Esophagus muscularis mucosa (tissue), 4 donors: ENCODE results near the genes ENG, ST6GALNAC4, EEIG1 and BBLN.

DNA sequence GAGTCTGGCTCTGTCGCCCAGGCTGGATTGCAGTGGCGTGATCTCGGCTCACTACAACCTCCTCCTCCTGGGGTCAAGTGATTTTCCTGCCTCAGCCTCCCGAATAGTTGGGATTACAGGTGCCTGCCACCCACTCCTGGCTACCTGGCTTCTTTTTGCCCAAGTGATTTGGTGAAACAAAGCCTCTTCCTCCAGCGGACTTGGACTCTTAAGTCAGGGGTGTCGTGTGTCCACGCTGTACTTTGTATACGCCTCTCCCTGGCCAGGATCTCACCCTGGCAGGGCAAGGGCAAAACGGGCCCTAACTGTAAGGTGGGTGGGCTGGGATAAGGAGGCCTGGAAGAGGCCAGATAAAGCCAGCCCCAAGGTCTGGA is 8.1 kb downstream of the CDK9 start:
- PRO-cap = no peak
- RAMPAGE, long total RNA, 4 experiments = no peak in any of the 4 experiments

DNA sequence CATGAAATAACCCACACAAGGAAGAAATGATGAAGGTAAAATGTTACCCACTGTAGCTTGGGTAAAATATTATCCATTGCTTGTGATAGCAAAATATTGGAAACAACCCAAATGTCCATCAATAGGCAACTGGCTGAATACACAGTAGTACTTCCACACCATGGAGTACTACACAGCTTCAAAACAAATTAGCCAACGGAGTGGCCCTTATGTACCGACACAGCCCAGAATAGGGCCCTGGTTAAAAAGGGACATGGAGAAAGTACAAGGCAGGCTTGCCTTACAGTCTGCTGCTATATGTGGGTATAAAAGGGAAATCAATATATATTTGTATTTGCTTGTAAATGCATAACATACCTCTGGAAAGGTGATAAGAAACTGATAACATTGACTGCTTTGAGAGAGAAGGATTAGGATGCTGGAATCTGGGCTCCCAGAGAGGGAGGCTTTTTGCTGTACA is 4.2 kb upstream of the FPGS start:
- PRO-cap = no peak
- RAMPAGE, long total RNA, 4 experiments = no peak in any of the 4 experiments

DNA sequence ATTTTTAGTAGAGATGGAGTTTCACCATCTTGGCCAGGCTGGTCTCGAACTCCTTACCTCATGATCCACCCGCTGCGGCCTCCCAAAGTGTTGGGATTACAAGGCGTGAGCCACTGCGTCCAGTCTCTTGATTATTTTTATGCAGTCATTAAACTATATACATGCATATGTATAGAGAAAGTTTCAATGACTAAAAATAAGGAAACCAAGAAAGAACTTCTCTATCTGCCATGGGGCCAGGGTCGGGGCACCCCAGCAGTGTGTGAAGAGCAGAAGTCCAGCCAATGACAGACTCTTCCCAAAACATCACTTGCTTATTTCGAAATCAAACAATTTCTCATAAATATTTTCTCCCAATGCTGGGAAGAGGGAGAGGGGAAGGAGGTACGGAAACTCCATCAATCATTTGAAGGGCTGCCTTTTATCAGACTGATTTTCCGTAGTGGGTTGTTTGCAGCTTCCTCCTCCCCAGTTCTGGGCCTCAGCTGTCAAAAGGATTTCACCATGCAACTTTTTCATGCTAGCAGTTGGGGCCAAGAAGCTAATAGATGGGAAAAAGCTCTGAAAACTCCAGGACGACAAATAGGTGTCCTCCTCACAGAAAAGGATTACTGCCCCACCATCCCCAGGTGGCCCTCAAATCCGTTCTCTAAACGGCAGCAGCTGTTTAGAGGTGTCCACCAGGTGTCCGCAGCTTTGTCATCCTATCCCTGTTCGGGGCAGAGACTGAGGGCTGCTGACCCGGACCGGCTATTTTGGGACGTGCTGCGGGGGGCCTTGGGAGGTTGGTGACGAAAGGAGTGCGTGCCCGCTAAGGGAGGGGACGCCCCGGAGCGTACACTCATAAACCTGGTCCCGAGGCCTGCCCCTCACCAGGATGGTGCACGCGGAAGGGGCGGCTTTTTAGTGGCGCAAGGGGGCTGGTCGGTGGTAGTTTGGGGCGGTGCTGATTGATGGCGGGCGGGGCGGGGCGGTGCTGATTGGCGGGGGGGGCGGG is 541 bp upstream of the FPGS start:
- PRO-cap = bidirectional peak, plus-strand start outside the sequence, minus-strand start at position 879 of the sequence
- RAMPAGE, long total RNA, 4 experiments = no peak in any of the 4 experiments

GRCh38 chr9:127806894-127807710 is 4.4 kb downstream of the FPGS start:
- PRO-cap = no peak
- RAMPAGE, long total RNA, 4 experiments = no peak in any of the 4 experiments

- PRO-cap = no peak
- RAMPAGE, long total RNA, 4 experiments = no peak in any of the 4 experiments
These were observed 10.9 kb downstream of the FPGS start for GRCh38 chr9:127813481-127814169.

DNA sequence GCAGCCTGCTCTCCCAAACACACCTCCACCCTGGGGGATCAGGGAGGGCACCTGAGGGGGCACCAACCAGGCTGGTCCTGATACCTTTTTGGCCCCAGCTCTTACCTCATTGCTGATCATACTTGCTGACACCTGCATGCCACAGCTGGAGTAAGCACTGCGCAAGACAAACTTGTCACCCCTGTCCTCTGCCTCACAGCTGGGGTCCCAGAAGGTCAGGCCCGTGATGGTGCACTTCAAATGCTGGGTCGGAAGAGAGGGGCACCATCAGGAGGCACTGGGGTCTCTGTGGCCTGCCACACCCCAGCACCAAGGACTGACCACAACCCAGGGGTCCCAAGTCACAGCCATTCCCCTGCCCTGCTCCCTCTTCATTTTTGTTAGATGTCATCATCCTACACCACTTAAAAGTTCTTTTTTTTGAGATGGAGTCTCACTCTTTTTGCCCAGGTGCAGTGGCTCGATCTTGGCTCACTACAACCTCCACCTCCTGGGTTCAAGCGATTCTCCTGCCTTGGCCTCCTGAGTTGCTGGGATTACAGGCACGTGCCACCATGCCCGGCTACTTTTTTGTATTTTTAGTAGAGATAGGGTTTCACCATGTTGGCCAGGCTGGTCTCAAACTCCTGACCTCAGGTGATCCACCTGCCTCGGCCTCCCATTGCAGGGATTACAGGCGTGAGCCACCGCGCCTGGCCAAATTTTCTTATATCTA is 17.3 kb downstream of the FPGS start:
- PRO-cap = no peak
- RAMPAGE, long total RNA, 4 experiments = no peak in any of the 4 experiments

- PRO-cap = unidirectional peak, plus-strand start at chr9:127836166
- RAMPAGE, long total RNA, 4 experiments = no peak in any of the 4 experiments
These were observed 18.5 kb downstream of the ENG start for GRCh38 chr9:127835555-127836673.

DNA sequence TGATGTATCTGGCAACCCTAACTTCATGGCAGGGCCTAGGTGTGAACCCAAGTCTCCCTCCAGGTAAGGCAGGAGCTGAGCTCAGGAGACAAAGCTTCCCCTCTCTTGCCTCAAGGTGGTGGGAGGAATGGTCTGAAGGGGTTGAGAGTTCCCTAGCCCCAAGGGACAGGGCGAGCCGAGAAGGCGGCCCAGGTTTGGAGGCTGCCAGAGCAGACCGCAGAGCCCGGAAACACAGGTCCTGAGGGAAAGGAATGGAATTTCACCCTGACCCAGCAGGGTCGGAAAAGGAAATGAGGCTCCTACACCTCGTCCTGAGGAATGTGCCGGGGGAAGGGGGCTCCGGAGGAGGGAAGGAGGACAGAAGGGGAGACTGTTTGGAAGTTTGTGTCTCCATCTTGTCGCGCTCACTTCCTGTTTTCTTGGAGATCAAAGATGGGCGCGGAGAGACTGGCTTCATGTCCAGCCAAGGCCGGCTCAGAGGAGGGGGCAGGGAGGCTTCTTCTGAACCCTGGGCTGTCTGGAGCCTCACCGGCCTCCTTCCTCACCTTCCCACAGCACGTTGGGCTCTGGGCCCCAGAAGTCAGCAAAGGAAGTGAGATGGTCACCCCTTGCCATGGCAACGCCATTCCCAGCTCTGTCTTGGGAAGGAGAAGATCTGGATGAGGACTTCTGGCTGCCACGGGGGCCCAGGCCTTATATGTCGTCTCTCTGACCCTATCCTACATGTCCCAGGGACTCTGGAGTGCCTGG is 9.5 kb downstream of the ENG start:
- PRO-cap = no peak
- RAMPAGE, long total RNA, 4 experiments = no peak in any of the 4 experiments

GRCh38 chr9:127853904-127854996 is at the start of gene ENG:
Gene ENG (minus strand): TSS chr9:127854658.
- PRO-cap = unidirectional peak, plus-strand start at chr9:127854299; bidirectional peak, plus-strand start at chr9:127854641, minus-strand start at chr9:127854658
- RAMPAGE, long total RNA, 4 experiments = start-site peak on the minus strand in 3 of 4 experiments, at chr9:127854640-127854727 at its widest, 28 to 167 reads per replicate

DNA sequence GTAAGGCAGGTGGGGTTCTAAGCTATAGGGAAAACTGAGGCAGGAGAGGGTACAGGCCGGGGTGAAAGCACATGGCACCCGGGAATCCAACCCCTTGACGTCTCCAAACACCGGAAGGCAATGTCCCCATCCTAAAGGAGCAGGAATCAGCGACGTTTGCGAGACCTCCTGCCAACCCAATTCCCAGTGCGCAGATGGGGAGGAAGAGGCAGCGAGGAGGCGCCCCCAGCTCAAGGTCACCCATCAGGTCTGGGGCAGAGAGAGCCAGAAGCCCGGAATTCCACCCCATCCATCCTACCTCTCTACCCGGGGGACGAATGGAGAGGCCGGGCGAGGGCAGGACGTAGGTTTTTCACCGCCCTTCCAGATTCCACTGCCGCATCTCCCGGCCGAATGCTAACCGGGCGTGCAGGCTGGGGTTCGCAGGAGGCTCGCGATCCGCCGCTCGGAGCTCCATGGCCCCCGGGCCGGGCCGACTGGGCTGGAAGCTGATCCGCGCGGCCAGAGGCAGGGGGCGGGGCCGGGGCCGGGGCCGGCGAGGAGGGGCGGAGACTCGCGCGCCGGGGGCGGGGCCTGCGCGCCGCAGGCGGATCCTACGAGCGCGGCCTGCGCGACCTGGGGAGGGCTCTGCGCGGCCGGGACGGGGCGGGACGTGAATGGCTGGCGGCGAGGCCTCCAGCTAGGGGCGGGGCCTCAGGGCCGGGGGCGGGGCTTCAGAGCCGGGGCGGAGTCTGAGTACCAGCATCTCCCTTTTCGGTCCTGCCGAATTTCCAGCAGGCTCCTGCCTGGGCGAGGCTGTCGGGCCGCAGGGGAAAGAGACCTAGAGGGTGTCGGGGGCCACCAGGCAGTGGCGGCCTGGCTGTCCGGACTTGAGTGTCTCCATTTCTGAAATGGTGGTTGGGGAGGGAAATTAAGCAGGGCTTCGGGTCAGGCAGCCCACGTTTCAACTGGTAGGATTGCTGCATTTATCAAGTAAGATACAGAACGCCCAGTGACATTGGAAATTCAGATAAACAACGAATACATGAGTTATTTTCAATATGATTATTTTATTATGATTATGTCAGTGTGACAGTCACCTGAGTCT is at the start of gene ST6GALNAC4:
Gene ST6GALNAC4, minus strand, starts transcription at position 514 of the 1,087 bp plus-strand sequence.
- PRO-cap = bidirectional peak, plus-strand start at position 756 of the sequence, minus-strand start at position 478 of the sequence
- RAMPAGE, long total RNA, 4 experiments = start-site peak on the minus strand in 4 of 4 experiments, centred at positions 477 to 490 of the sequence, 66 to 193 reads per replicate

GRCh38 chr9:127955842-127956295 is 18.2 kb upstream of the DPM2 start:
- PRO-cap = no peak
- RAMPAGE, long total RNA, 4 experiments = no peak in any of the 4 experiments

DNA sequence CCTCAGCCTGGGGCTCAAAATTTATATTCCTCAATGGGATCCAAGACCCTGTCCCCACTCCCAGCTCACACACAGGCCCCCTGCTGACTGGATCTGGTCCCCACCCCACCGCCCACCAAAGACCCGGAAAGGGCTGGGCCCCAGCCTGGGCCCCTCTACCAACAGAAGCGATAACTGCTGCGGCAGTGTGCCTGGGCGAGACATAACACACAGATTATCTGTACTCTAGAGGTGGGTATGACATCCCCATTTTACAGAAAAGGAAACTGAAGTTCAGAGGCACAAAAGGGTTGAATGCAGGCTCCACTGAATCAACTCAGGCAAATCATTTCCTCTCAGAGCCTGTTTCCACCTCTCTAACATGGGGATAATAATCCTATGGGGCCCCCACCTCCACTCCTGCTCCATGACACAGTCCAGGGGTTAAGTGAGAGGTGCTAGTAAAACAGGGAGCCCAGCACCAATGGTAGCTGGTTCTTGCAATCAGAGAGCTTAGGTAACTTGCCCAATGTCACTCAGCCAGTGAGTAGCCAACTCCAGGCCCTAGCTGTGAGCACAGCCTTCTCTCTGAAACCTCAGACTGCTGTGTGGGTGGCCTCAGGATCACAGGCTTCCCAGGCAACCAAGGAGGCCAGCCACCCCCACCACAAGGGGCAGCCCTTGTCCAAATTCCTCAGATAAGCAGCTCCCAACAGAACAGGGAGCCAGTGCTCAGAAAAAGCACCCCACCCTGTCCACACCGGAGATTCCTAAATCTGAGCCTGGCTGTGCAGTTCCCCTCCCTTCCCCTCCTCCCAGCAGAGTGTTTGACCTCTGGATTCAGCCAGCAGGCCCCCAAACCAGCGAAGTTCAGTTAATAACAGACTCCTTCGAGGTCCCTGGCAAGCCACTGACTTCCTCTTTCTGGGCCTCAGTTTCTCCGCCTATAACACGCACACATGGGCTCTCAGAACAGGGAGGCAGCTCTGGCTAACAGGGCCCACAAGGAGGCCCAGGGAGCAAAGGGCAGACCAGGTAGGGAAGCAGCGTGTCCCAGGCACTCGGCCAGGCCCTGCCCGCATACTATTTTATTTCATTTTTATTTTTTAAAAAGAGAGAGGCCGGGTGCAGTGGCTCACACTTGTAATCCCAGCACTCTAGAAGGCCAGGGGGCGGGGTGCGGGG is 3.0 kb downstream of the EEIG1 start:
- PRO-cap = bidirectional peak, plus-strand start at position 694 of the sequence, minus-strand start at position 585 of the sequence
- RAMPAGE, long total RNA, 4 experiments = no peak in any of the 4 experiments

GRCh38 chr9:127980898-127981079 is at the start of gene EEIG1:
Gene EEIG1 (minus strand): TSS chr9:127980989.
- PRO-cap = bidirectional peak, plus-strand start at chr9:127981242, minus-strand start at chr9:127980989
- RAMPAGE, long total RNA, 4 experiments = no peak in any of the 4 experiments

DNA sequence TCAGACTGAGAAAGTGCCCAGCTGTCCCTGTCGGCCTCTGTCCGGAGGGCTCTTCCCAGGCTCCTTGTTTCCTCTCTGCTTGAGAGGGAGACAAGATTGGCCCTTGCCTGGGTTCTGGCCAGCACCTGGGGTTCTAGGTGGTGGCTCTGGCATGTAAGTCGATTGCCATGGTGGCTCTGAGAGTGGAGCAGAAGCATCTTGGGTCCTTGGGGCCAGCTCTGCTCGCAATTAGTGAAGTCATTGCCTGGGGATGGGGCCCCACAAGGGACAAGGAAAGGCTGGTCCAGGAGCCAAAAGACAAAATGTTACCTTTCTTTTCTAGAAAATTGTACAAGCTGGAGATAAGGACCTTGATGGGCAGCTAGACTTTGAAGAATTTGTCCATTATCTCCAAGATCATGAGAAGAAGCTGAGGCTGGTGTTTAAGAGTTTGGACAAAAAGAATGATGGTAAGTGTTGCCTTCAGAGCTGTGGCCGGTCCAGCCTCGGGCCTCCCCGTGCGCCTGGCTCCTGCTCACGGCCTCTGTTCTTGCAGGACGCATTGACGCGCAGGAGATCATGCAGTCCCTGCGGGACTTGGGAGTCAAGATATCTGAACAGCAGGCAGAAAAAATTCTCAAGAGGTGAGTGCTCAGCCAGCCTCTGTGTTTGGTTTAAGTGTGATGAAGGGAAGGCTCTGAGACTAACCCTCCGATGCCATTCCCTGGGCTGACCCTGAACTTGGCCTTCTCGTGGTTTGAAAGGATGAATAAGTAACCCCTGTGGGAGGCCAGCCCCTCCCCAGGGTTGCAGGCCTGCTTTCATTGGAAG is 26.6 kb downstream of the PTGES2 start:
- PRO-cap = no peak
- RAMPAGE, long total RNA, 4 experiments = no peak in any of the 4 experiments

- PRO-cap = no peak
- RAMPAGE, long total RNA, 4 experiments = no peak in any of the 4 experiments
These were observed 11.1 kb downstream of the PTGES2 start for GRCh38 chr9:128116404-128116849.

GRCh38 chr9:128141876-128142624 is 7.2 kb upstream of the LCN2 start:
- PRO-cap = no peak
- RAMPAGE, long total RNA, 4 experiments = no peak in any of the 4 experiments

DNA sequence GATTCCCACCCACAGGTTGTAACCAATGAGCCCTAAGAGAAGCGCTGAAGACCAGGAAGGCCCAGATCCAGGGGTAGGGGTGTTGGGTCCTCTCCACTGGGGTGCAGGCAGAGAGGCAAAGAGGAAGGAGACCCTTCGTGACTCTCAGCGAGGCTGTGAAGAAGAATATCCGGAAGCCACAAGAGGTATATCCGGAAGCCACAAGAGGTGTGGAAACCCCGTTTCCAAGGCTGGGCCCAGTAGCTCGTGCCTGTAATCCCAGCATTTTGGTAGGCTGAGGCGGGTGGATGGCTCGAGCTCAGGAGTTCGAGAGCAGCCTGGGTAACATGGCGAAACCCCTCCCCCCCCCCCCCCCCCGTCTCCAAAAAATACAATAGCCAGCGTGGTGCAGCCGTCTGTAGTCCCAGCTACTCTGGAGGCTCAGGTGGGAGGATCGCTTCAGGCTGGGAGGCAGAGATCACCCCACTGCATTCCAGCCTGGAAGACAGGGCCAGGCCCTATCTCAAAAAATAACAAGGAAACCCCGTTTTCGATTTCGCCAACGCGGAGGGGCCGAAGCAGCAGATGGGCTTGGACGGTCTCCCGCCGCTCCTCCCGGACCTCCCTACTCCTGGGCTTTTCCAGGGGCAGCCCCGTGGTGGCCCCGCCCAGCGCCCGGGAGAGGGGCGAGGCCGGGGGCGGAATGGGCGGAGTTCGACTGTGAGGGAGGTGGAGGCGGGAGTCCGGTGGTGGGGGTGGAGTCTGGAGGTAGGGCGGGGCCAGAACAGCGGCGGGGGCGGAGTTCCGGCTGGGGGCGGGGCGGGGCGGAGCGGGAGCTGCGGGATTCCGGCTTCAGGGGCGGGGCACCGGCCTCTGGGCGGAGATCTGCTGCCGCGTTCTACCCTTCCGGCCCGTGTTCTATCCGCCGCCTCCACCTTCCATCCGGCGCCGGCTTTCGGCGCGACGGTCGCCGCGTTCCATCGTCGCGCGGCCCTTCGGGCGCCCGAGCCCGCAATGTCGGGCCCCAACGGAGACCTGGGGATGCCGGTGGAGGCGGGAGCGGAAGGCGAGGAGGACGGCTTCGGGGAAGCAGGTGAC is at the start of gene BBLN:
Gene BBLN, plus strand, starts transcription at position 851 of the 1,077 bp plus-strand sequence.
- PRO-cap = bidirectional peak, plus-strand start at position 920 of the sequence, minus-strand start at position 588 of the sequence
- RAMPAGE, long total RNA, 4 experiments = start-site peak on the plus strand in 4 of 4 experiments, centred at positions 898 to 921 of the sequence, 1,471 to 4,357 reads per replicate

DNA sequence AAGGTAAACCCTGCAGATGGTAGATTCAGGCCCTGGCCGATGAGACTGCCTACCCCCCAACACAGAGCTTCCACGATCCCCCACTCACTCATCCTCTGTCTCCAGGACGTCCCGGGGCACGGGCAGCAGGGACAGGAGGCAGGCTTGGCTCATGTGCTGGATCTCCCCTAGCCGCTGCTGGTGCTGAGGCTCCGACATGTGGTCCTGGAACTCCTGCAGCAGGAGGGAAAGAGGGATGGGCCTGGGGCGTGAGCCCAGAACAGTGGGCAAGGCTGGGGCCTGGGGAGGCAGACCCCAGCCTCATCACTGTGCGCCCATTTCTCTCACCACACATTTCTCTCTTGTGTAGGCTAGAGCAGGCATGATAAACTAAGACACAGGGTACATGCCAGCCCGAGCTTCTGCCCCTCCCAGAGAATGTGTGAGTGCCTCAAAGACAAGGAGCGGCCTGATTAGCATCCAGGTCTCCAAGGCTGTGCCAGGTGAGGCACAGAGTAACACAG is 15.1 kb downstream of the CIZ1 start:
- PRO-cap = no peak
- RAMPAGE, long total RNA, 4 experiments = start-site peak on the minus strand in 1 of 4 experiments, centred at position 160 of the sequence, 31 reads per replicate

DNA sequence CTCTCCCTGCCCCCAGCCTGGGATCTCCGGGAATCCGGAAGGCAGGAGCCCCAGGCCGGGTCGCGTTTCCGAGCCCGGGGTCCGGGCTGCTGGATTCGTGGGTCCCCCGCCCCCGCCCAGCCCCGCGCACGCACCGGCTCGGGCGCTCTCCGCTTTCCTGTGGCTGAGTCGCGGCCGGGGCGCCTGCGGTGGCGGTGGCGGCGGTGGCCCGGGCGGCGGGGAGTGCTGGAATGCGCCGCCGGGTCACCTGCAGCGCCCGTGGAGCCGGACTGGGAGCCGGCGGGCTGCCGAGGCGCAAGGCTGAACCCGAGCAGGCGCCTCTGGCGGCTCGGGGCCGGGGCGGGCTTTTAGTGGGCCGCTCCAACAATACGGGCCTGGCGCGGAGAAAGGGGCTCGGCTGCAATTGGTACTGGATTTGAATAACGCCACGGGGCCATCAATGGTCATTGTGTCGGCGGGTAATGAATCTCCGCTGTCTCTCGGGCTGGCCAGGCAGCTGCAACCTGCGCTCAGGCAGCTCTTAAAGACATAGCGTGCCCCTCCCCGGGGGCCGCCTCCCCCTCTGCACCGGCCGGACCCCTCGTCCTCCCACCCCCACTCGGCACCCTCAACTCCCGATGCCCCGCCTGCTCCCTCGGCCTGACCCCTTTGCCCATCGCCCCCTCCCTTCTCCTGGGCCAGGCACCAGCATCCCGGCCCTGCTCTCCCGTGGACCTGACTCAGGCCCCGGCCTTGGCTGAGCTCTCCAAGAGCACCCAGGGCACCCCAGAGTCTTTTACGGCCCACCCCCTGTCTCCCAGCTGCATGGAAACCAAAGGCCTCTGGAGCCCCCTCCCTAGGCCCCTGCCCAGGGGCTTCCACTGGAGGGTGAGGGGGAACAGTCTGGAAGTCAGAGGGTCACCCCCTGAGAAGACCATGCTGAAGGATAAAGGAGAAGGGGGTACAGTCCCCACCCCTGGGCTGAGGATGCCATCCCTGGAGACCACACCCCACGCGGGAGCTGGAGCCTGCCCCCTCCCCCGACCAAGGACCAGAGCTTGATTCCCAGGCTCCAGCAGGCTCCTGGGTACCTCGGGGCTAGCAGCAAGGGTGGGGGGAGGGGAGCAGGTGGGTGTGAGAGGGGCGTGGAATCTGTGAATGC is 22.2 kb downstream of the URM1 start:
- PRO-cap = no peak
- RAMPAGE, long total RNA, 4 experiments = no peak in any of the 4 experiments

DNA sequence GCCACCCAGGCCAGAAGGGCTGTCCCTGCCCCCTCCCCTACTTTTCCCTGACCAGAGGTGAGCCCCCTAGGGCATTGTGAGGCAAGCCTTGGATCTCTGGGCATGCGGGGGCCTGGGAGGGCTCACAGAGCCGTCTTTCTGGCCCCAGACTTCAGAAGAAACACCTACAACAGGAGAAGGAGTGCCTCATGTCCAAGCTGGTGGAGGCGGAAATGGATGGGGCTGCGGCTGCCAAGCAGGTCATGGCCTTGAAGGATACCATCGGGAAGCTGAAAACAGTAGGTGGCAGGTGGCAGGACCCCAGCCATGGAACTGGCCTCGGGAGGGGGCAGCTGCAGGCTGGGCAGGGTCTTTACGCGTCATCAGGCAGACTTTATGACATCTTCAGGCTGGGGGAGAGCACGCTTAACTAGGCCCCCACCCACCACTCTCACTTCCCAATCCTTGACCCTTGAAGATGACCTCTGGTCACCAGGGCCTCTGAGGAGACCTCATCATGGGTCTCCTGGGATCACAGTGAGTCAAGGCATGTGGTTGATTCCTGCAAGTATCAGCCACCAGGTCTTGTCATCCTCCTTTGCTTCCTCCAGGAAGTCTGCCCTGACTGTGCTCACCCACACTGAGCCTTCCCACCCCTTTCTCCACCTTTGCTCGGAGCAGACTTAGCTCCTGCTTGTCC is 17.1 kb downstream of the ODF2 start:
- PRO-cap = no peak
- RAMPAGE, long total RNA, 4 experiments = no peak in any of the 4 experiments